CMK (cell line): ENCODE measurements around a stretch of chr3.

DNA sequence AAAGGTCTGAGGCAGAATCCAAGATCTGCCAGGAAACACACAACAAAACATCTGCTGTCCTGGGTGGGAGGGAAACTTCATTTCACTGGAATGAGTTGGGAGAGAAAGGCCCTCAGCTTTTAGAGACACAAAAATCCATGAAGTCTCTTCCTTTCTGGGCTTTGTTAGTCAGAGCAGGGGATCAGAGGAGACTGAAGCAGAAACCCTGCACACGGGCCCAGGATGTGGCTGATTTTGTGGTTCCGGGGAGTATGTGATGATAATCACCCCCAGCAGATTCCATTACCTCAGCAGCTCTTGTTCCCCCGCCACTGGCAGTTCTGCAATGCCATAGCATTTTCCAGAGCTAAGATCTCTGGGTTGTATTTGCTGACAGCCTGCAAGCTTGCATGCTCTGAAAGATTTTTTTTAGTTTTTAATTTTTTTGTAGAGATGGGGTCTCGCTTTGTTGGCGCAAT lies 5.9 kb upstream of the TATDN2 start:
- RRBS = no CpG with 5 or more reads among the region's 5 CpGs

- RRBS = no CpG with 5 or more reads among the region's 15 CpGs
Measured at GRCh38 chr3:10463965-10464489, 41.4 kb downstream of the ATP2B2 start.

DNA sequence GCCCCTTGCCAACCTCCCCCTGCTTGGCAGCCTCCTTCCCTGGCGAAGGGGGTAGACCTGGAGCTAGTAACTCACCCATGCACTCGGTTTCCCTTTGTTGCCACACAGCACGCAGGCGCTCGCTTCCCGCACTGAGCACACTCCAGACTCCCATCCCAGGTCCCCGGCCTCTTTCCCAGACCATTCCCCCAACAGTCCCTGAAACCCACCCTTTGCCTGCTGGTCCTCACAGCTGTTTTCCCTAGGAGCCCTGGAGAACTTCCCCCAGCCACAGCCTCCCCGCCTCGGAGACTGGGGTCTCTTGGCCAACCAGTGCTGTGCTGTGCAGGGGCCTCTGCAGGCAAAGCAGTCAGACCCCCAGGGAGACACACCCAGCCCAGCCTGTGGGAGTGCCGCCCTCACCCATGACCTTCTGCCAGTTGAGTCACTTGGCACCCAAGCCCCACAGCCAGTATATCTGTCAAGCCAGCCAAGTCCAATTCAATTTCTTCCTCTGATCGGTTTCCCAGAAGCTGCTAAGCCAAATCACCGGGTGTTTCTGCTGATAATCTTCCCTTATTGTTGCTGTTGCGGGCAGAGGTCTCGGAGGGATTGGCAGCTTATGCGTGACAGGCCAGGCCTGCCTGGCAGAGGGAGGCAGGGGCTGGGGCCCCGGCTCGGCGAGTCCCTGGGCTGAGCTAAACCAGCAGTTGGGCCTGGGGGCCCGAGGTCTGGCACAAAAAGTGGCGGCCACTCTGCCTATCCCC lies 65.7 kb upstream of the SLC6A1 start:
- RRBS = no CpG with 5 or more reads among the region's 20 CpGs

- RRBS = 90% methylated on average over 3 of the region's 30 CpGs
Measured at GRCh38 chr3:10993471-10994259, 1.1 kb downstream of the SLC6A1 start.

DNA sequence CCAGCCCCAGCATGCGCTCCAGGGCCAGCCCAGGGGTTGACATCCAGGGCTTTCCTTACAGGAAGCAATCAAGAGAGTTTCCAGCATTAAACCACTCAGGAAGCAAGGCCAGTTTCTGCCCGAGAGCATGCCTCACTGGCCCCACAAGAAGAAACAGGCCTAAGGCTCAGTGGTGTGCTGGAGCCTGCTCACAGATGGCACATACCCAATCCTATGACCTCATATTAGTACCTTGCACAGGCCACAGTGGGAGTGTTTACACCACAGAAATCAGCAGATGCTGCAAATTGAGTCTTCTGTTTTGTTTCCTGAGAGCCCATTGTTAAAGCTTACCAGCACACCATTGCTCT lies 13.3 kb downstream of the SLC6A1 start:
- RRBS = no CpG with 5 or more reads among the region's 2 CpGs

- RRBS = no CpG with 5 or more reads among the region's 10 CpGs
Measured at GRCh38 chr3:11508676-11509748, 134.7 kb downstream of the VGLL4 start.

- RRBS = no CpG with 5 or more reads among the region's 16 CpGs
Measured at GRCh38 chr3:11529709-11530592, 113.8 kb downstream of the VGLL4 start.

GRCh38 chr3:11580121-11580703 lies 63.5 kb downstream of the VGLL4 start:
- RRBS = no CpG with 5 or more reads among the region's 6 CpGs

- RRBS = no CpG with 5 or more reads among the region's 9 CpGs
Measured at GRCh38 chr3:11597758-11598333, 45.9 kb downstream of the VGLL4 start.

- RRBS = no CpG with 5 or more reads among the region's 17 CpGs
Measured at GRCh38 chr3:11600346-11601115, 43.2 kb downstream of the VGLL4 start.

DNA sequence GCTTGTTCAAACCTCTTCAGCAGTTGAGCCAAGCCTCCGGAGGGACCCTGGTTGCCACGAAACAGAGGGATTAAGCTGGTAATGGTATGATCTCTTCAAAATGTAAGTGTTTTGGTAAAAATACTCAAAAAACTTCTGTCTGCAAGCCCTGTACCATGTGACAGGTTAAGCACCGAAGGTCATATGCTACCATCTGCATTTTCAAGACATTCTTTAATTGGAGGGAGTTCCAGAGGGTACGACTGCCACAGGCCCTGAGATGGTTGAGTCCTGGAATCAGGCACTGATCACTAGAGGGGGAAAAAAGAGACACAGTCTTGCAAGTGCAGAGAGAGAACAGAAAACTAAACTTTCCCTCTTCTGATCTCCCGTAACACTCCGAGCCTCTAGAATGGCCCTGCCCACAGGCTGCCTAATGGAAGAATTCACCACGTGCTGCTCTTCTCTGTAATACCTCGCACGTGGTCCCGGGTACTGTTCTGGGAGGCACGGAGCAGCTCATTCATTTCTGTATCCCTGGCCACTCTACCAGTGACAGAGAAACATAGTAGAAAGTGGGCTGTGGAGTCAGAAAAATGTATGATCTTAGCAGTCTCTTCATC lies 30.5 kb downstream of the VGLL4 start:
- RRBS = no CpG with 5 or more reads among the region's 11 CpGs

GRCh38 chr3:11718300-11718931 lies 74.7 kb upstream of the VGLL4 start:
- RRBS = no CpG with 5 or more reads among the region's 12 CpGs

GRCh38 chr3:11718932-11720071 lies 75.6 kb upstream of the VGLL4 start:
- RRBS = 10% methylated on average over 41 of the region's 123 CpGs

GRCh38 chr3:11817013-11817511 lies 29.6 kb downstream of the TAMM41 start:
- RRBS = no CpG with 5 or more reads among the region's 7 CpGs

- RRBS = no CpG with 5 or more reads among the region's 4 CpGs
Measured at GRCh38 chr3:12155691-12156336, 2.9 kb downstream of the TIMP4 start.

- RRBS = no CpG with 5 or more reads among the region's 12 CpGs
Measured at GRCh38 chr3:12436244-12437172, 47.8 kb upstream of the TSEN2 start.

- RRBS = no CpG with 5 or more reads among the region's 16 CpGs
Measured at GRCh38 chr3:12719917-12720490, 39.1 kb downstream of the TMEM40 start.

DNA sequence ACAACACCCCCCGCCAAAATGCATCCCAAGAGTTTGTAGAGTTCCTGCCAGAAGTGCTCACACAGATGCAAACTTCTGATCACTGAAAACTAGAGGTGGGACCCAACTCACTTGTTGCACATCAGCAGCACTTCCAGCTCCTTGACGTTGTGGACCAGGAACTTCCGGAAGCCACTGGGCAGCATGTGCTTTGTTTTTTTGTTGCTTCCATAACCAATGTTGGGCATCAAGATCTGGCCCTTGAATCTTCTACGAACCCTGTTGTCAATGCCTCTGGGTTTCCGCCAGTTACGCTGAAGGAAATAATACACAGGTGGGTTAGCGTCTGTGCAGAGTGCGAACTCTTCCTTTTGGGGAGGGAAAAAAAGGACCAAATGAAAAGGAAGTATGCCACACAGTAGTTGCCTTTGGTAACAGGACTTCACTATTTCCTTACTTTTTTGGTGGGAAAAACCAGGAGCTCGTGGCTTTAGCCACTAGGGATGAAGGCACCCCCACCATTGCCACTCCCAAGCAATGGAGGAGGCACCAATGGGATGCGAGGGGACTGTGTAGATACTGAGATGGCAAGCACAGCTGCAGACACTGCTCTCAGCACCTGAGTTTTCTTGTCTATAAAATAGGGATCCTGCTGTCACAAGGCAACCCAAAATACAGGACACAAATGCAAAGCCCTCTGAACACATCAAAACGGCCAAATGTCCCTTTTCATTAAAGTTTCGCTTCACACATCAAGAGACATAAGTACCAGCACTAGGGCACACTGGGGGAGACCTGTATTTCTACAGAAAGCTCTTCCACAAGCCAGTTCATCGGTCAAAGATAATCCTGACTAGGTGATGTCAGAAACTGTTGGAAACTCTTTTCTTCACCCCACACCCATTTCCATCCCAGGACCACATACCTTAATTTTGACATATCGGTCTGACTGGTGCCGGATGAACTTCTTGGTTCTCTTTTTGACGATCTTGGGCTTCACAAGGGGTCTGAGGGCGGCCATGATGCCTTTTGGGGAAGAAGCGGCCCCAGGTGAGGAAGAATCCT lies 1.8 kb downstream of the RPL32 start:
- RRBS = no CpG with 5 or more reads among the region's 18 CpGs

GRCh38 chr3:12840520-12841417 lies 596 bp downstream of the RPL32 start:
- RRBS = no CpG with 5 or more reads among the region's 34 CpGs